Cardiac muscle cell (in vitro differentiated cells and primary cell): ENCODE results near the gene SH2D5.

DNA sequence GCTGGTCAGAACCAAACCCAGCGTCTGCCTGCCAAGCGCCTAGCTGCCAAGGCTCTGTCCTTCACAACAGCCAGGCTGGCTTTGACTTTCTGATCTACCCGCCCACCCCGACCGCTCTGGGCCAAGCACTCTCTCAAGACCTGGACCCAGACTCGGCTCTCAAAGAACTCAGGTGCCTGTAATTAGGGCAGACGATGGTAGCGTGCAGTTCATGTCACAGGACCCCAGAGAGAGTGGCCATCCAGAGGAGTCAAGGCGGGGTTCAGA, 7.3 kb downstream of the SH2D5 start:
- RAMPAGE, long total RNA, result no peak
- RRBS, result no CpG with 5 or more reads among the region's 9 CpGs

GRCh38 chr1:20732045-20732949, at the start of gene SH2D5:
Gene SH2D5, minus strand, starts transcription at chr1:20732703.
- RAMPAGE, long total RNA, result no peak
- RRBS, result 2% methylated on average over 49 of the region's 84 CpGs

DNA sequence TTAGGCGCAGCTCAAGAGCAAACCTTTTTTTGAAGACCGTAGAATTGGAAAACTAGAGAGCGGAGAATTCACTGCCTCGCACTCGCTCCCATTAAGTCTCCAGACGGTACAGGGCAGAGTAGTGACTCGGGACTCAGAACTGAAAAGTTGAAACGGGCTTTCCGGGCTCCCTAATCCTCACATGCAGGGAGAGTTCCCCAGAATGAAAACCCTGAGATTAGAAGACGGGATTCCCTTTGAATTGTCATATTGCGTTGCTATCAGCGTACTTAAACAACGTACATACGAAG, 460 bp upstream of the HP1BP3 start:
- RAMPAGE, long total RNA, result no peak
- RRBS, result no CpG with 5 or more reads among the region's 14 CpGs

DNA sequence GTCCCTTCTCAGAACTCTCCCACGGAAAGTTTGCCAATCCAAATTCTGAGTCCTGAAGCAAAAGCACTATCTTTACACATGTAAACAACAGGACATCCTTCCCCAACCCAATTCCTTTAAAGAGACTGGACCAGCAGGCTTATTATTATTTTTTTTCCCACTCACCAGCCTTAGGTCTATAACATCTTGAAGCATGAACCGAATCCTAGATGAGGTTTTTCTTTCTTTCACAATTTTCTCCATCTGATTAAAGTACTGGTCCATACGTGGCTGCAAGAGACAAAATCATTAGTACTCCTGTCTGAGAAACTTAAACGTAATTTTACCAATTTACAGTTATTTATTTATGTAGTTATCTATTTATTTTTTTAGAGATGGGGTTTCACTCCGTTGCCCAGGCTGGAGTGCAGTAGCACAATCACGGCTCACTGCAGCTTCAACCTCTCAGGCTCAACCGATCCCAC, 75.0 kb upstream of the HP1BP3 start:
- RAMPAGE, long total RNA, result no peak
- RRBS, result no CpG with 5 or more reads among the region's 7 CpGs

DNA sequence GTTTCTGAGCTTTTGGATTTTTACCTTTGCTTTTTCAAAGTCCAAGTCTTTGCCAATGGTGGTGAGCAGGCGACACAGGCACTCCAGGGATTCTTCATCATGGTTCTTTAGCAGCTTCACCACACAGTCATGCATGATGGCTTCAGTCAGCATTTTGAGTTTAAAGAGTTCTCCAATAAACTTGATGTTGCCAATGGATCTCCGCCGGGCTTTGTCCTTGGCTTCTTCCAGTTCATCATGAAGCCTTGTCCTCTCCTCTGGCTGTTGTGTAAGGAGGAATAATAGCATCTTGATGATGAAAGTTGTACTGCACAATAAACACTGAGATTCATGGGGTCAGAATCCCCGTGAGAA, 77.3 kb upstream of the HP1BP3 start:
- RAMPAGE, long total RNA, result no peak
- RRBS, result no CpG with 5 or more reads among the region's 4 CpGs

DNA sequence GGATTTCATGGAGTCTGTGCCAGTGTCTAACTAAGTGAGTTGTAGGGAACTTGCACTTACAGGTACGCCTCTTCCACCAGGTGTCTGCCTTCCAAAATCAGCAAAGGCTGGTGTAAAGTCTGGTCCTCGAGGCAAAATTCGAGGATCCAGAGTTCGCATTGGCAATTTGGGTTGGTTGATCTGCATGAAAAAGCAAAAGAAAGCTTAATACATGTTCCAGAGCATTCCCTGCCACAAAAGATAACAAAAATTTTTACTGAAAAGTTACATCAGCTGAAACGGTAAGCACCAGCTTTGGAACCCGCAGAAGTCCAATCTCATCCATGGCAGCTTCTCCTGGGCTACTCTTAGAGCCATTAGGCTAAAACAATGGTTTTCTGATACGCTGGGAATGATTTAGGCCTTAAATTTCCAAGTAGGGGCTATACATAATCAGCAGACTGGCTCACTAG, 106.4 kb upstream of the HP1BP3 start:
- RAMPAGE, long total RNA, result no peak
- RRBS, result no CpG with 5 or more reads among the region's 7 CpGs

- RAMPAGE, long total RNA, result no peak
- RRBS, result no CpG with 5 or more reads among the region's 3 CpGs
These were observed 108.2 kb upstream of the HP1BP3 start for GRCh38 chr1:20895336-20895733.

- RAMPAGE, long total RNA, result no peak
- RRBS, result no CpG with 5 or more reads among the region's 5 CpGs
These were observed 154.5 kb downstream of the EIF4G3 start for GRCh38 chr1:21022029-21022702.

GRCh38 chr1:21084451-21085076, 92.1 kb downstream of the EIF4G3 start:
- RAMPAGE, long total RNA, result no peak
- RRBS, result no CpG with 5 or more reads among the region's 1 CpG

DNA sequence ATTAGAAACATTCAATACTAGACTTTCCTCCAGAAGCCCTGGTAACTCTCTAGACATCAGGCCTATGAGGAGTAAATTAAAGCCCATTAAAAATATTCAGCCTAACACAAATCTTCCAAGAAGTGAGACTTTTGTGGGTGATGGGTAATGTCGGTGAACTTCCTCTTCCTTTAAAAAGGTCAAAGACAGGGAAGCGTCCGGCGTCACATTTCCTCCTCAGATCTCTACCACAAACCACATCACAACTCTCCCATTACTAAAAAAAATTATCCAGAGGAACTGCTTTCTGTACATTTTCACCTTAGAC, 1.4 kb downstream of the EIF4G3 start:
- RAMPAGE, long total RNA, result no peak
- RRBS, result no CpG with 5 or more reads among the region's 4 CpGs

DNA sequence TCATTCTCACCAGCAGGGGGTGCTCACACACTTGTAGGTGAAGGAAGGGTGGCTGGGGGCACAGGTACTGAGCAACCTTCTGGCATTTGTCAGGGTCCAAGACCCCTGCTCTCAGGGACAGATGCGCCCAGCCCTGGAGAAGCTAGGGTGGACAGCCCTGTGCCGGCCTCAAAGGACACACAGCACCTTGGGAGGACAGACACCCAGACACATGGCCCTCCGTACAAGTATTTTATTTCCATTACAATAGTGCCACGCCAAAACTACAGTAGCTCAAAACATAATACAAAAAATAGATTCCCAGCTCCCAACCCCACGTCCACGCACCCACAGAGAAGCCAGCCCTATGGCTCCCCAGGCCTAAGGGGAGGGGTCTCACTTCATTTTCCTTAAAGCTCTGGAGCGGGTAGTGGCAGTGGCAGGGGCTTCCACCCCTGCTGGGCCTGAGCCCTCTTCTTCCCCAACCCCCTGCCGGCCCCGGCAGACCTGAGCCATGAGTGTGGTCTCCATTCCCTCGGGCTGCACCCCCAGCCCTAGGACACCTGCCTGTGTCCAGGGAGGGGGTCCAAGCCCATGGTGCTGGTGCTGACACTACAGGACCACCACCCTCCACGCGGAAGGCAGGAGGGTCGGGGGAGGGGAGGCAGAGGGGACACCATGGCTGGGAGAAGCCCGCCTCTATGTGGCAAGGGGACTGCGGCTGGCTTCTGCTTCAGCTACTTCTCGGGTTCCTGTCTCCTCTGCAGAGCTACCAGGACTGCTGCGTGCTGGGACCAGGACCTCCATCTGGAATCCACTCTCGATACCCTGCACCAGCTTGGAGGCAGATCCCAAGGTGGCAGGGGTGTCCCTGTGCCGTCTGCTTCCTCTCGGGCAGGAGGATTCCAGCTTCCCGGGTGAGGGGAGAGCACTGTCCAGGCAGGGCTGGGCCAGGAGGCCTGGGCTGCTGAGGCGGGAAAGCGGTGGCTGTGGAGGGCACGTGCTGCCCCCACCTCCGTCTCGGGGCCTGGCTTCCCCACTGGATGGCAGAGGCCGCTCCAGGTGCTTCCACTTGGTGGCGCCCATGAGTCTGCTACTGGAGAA, 40.7 kb upstream of the EIF4G3 start:
- RAMPAGE, long total RNA, result no peak
- RRBS, result no CpG with 5 or more reads among the region's 28 CpGs

DNA sequence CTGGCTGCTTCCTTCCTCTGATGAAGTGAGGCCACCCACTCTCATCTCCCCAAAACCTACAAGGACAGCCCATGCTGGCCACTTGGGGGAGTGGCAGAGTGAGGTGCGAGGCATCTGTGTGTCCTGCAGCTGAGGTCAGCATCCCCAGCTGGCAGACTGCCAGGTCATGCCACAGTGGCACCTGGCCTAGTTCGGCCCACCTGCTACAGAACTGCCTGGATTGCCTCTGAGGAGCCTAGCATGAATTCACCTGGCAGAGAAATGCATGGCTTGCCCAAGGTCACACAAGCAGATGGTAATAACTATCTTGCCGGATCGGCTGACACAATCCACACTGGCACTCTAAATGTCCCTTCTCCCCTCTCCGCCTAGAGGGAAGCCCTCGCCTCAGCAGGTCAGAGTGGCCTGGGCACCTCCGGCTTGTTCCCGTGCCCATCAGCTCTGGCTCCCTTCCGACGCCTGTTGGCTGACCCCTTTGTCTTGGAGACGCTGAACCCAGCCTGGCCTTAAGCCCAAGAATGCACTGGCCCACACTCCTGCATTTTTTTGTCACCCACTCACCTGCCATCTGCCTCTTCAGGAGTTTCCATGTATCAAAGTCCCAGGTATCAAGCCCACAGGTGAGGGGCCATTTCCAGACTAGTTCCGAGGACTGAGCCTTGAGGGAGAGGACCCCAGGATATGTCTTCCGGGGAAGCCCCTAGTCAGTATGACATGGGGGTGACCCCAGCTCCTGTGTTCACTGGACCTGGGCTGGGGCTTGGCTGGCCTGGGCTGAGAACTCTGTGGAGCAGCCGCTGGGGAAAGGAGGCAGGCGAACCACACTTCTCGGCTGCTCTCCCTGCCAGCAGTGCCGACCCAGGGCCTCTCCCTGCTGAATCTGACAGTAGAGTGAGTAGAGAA, 21.7 kb downstream of the ECE1 start:
- RAMPAGE, long total RNA, result no peak
- RRBS, result 85% methylated on average over 4 of the region's 17 CpGs

- RAMPAGE, long total RNA, result no peak
- RRBS, result no CpG with 5 or more reads among the region's 6 CpGs
These were observed 32.4 kb upstream of the ECE1 start for GRCh38 chr1:21322675-21323026.

DNA sequence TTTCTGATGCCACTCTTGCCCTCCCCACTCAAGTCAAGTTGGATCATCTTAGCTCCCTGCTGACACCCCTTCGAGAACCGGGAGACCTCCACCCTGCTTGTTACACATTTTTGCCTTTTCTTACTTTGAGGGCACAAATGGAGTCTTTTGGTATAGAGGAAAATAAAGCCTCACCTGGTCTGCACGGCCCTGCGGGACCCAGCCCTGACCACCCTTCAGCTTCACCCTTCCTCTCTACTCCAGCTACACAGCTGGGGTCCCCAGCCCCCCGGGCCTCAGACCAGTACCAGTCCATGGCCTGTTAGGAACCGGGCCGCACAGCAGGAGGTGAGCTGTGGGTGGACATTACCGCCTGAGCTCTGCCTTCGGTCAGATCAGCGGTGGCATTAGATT, 37.2 kb upstream of the ECE1 start:
- RAMPAGE, long total RNA, result no peak
- RRBS, result no CpG with 5 or more reads among the region's 10 CpGs

DNA sequence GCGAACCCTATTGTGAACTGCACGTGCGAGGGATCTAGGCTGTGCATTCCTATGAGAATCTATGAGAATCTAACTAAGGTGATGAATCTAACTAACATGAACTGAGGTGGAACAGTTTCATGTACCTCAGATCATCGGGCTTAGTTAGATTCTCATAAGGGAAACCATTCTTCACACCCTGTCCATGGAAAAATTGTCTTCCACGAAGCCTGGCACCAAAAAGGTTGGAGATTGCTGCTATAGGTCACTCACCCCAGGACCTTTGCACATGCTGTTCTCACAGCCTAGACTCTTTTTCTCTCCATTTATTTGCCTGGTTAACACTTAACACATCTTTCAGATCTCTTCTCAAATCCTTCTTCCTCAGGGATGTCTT, 37.6 kb upstream of the ECE1 start:
- RAMPAGE, long total RNA, result no peak
- RRBS, result no CpG with 5 or more reads among the region's 5 CpGs

- RAMPAGE, long total RNA, result no peak
- RRBS, result no CpG with 5 or more reads among the region's 6 CpGs
These were observed 41.8 kb upstream of the ECE1 start for GRCh38 chr1:21331950-21332606.

- RAMPAGE, long total RNA, result no peak
- RRBS, result 2% methylated on average over 4 of the region's 17 CpGs
These were observed 44.9 kb upstream of the ECE1 start for GRCh38 chr1:21335068-21335636.

- RAMPAGE, long total RNA, result no peak
- RRBS, result no CpG with 5 or more reads among the region's 7 CpGs
These were observed 46.9 kb upstream of the ECE1 start for GRCh38 chr1:21337180-21337484.

DNA sequence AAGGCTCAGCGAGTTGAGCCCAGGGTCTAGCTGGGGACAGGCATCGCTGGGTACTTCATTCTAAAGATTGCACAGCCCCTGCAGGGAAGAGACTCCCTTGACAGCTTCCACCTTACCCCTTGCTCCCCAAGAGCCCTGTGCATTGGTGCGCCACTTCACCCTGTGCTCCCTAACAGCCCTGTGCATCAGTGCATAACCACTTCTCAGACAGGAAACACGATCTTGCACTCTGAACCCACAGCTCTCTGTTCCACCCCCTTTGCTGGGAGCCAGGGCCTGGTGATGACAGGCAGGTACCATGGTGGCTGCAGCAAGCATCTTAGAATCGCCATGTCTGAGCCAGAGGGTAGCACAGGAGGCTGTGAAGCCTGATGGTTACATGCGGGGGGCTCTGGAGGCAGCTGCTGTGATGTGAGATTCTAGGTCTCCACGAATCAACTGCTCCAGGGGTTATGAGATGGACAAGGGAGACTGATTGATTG, 5.0 kb downstream of the ALPL start:
- RAMPAGE, long total RNA, result no peak
- RRBS, result no CpG with 5 or more reads among the region's 7 CpGs

GRCh38 chr1:21570189-21570498, 60.9 kb downstream of the ALPL start:
- RAMPAGE, long total RNA, result no peak
- RRBS, result no CpG with 5 or more reads among the region's 8 CpGs